ENCODE measurements around a stretch of chrX.

DNA sequence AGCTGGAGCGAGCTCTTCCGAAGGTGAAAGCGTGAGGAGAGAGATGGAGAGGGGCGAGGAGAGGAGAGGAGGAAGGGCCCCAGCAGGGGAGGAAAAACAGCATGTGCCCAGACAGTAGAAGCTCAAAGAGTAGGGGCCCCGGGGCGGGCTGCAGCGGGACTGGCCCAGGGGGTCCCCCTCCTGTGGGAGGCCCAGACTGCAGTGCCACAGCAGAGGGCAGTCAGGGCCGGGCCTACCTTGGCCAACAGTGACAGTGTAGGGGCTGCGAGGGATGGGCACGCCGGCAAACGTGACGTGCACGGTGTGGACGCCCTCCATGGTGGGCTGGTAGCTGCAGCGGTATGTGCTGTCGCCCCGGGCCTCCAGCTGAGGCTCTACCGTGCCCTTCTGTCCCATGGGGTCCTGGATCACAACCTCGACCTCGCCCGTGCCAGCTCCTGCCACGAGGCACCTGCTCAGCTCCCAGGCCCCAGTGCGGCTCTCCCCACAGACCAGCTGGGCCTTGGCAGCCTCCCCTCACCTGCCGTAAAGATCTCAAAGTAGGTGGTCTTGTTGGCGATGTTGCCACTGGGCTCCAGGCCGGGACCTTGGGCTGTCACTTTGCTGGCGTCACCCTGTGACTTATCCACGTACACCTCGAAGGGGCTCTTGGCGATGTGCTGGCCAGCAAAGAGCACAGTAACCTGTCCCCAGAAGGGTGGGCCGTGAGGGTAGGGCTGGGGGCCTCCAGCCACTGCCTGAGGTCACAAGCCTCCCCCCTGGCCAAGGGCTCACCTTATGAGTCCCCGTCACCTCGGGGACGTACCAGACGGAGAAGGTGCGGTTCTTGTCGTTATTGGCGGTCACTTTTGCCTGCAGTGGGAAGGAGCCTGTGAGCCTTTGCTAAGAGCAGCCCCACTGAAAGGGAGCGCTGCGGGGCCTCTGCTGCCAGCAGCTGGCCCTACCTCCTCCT lies 8.4 kb downstream of the FLNA start:
- RRBS, result 79% methylated on average over 14 of the region's 41 CpGs

- RRBS, result no CpG with 5 or more reads among the region's 28 CpGs
Measured at GRCh38 chrX:154367569-154368286, 6.7 kb downstream of the FLNA start.

DNA sequence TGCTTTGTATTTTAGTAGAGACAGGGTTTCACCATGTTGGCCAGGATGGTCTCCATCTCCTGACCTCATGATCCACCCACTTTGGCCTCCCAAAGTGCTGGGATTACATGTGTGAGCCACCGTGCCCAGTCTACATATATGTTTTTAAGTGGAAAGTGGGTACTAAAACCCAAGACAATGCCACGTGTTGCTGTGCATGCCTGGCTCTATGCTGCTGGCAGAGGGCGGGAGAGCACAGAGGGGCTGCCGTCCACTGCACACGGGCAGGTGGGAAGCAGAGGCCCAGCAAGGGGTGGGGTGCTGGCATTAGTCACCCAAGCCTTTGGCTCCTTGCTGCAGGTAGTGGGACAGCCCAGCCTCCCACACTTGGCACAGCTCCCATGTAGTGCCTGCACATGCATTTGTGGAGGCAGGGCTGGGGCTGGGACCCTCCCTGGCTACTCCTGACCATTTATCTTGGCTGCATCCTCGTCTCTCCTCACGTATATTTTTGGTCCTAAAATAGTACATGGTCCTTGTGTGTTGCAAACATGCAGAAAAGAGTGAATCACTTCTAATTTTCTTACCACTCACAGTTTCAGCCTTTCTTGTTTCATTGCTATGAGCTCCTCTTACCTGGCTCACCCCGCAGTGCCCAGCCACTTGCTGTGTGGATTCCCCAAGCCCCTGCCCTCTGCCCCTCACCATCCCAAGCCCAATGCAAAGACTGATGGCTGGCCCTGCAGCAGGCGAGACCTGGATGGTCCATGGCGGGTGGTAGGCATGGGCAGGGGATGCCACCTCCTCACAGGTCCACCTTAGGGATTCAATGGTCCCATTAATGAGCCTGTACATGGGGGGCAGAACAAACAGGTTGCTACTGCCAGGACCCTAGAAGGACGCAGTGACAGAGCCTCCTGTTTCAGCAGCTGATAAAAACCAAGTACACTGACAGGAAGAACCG lies 3.7 kb downstream of the EMD start:
- RRBS, result no CpG with 5 or more reads among the region's 12 CpGs

DNA sequence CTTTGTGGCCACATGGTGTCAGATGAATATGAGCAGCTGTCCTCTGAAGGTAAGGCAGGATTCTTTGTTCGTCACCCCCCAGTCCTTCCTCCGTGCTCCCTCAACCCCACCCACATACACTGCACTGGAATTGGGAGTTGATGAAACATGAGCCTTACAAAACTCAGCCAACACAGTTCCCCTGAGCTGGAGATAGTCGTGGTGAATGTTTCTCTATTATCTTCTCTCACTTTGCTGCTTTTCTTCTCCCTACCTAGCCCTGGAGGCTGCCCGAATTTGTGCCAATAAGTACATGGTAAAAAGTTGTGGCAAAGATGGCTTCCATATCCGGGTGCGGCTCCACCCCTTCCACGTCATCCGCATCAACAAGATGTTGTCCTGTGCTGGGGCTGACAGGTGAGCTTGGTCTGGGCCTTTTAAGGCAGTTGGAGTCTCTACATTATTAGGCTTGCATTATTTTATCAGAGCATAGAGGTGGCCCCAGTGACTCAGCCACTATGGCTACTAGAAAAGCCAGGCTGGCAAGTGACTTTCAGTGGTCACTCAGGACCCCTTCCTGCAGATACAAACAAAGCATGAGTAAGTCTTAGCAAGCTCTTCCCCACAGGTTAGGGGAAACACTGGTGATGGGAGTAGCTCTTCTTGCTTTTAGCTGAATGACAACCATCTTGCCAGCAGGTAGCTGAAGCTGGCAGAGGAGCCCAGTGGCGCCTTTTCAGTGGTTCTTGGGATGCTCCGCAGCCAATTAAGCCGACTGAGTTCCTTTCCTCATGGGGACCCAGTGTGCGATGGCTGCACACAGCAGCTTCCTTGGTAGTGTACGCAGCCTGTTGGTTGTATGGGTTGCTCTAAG lies 1.6 kb downstream of the RPL10 start:
- RRBS, result no CpG with 5 or more reads among the region's 13 CpGs

GRCh38 chrX:154402900-154403769 lies 5.0 kb downstream of the RPL10 start:
- RRBS, result no CpG with 5 or more reads among the region's 30 CpGs

DNA sequence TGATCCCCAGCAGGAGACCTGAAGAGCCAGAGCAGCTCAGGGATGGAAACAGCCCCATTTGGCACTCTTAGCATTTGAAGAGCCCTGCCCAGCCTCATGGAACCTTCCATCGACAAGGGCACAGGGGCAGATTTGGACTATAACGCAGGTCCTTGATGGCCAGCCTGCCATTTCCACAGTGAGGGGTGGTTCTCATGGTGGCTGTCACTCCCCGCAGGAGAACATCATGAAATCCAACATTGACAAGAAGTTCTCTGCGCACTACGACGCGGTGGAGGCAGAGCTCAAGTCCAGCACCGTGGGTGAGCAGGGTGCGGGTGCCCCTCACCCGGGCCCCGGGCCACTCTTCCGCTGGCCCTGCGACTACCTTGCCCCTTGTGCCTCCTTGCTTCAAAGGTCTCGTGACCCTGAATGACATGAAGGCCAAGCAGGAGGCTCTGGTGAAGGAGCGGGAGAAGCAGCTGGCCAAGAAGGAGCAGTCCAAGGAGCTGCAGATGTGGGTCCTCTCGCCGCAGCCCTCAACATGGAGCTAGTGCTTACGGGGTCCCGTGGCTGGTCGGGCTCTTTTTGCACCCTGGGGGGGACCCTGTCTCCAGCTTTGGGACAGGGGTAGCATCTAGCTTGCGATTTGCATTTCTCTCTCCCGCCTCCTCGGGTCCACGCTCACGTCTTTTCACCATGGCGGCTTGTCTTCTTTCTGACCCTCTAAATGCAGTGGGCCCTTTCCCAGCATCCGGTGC lies 1.6 kb downstream of the FAM50A start:
- RRBS, result no CpG with 5 or more reads among the region's 27 CpGs

GRCh38 chrX:154459050-154459466 lies 977 bp downstream of the PLXNA3 start:
- RRBS, result no CpG with 5 or more reads among the region's 7 CpGs

- RRBS, result 90% methylated on average over 20 of the region's 56 CpGs
Measured at GRCh38 chrX:154465579-154466643, 7.8 kb downstream of the PLXNA3 start.

GRCh38 chrX:154485264-154485761 lies 1.1 kb downstream of the UBL4A start:
- RRBS, result no CpG with 5 or more reads among the region's 16 CpGs

GRCh38 chrX:154547825-154548018 lies 302 bp downstream of the IKBKG start:
- RRBS, result no CpG with 5 or more reads among the region's 8 CpGs

GRCh38 chrX:154751703-154752309 lies 929 bp upstream of the GAB3 start:
- RRBS, result no CpG with 5 or more reads among the region's 10 CpGs

- RRBS, result no CpG with 5 or more reads among the region's 14 CpGs
Measured at GRCh38 chrX:154761352-154762287, 1.0 kb upstream of the DKC1 start.

GRCh38 chrX:154770154-154771123 lies 7.8 kb downstream of the DKC1 start:
- RRBS, result no CpG with 5 or more reads among the region's 10 CpGs

- RRBS, result no CpG with 5 or more reads among the region's 12 CpGs
Measured at GRCh38 chrX:154775943-154776700, 13.5 kb downstream of the DKC1 start.

GRCh38 chrX:154827946-154828604 lies 6.4 kb downstream of the SMIM9 start:
- RRBS, result no CpG with 5 or more reads among the region's 4 CpGs

DNA sequence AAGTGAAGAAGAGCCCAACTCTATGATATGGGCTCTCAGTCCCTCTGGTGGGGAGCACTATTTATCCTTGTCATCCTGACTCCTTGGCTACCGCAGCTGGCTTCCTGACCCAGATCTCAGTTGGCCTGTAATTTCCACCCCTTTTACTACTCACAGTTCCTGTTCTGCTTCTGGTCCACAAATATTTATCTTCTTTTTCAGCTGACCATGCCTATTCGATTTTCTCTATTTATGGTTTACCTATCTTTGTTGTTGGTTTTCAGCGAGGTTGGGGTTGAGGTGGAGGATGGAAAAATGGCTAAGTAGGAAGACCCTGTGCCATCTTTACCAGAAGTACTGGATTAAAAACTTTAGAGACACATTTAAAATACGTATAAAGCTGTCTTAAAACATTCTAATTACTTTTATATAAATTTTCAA lies 33.7 kb downstream of the F8 start:
- RRBS, result no CpG with 5 or more reads among the region's 4 CpGs

GRCh38 chrX:155333401-155334036 lies 895 bp downstream of the CLIC2 start:
- RRBS, result no CpG with 5 or more reads among the region's 2 CpGs

DNA sequence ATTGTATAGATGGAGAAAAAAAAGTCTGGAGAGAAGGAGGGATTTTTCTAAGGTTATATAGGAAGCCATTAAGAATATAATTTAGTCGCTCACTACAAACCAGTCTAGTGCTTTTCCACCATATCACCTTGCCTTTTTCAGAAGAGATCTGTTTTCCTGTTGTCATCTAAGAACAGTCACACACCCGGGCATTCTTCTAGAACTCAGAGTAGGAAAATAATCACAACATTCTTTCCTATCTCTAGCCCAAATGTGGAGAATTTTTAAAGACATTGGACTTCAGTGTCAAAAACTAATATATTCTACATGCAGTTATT lies 419 bp downstream of the CLIC2 start:
- RRBS, result no CpG with 5 or more reads among the region's 2 CpGs

DNA sequence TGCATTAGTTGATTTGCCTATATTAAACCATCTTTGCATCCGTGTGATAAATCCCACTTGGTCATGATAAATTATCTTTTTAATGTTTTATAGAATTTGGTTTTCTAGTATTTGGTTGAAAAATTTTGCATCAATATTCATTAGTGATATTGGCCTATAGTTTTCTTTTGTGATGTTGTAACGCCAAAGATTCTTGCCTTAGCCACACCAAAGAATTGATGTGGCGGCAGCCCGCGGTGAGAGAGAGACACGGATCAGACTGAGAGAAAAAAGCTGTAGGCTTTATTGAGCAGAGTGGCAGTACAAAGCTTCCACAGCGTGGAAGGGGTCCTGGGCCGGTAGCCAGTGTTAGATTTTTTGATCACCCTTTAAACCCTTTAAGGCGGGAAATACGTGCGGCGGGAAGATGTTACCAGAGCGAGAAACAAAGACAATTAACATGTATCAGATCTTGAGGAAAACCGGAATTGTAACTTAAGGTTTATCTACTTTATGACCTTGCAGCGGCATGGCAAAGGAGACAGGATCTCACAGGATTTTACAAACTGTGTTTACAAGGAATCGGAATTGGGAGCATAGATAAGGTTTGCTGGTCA lies 28.6 kb upstream of the TMLHE start:
- RRBS, result no CpG with 5 or more reads among the region's 16 CpGs

DNA sequence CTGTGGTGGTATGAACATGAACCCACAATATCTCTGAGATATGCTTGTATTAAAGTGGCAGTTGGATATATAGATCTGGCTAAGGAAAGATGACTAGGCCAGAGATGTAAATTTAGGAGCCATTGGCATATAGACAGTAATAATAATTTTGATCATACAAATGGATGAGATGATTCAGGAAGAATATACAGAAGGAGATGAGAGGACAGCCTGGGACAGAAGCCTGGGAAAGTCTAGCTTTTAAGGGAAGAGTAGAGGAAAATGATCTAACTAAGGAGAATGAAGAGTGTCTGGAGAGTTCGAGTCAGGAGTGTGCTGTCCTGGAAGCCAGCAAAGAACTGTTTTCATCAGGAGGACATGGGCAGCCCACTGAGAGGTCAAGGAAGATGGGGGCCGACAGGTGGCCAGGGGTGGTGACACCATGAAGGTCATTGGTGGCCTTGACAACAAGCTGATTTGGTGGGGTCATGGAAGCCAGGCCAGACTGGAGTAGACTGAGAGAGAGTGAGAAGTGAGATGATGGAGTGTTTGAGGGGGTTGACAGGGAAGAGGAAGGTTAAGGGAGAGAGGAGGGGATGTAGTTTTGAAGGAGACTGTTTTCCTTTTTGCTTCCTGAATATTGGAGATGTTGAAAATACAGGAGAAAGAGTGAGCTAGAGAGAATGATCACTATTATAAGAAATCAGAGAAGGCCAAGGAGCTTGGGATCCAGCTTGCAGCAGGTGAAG lies 71.0 kb upstream of the TMLHE start:
- RRBS, result no CpG with 5 or more reads among the region's 2 CpGs

Data from AG09319 (cell line).